CD14-positive monocyte (primary cell): ENCODE data around the genes SLC37A1 and CBS.

DNA sequence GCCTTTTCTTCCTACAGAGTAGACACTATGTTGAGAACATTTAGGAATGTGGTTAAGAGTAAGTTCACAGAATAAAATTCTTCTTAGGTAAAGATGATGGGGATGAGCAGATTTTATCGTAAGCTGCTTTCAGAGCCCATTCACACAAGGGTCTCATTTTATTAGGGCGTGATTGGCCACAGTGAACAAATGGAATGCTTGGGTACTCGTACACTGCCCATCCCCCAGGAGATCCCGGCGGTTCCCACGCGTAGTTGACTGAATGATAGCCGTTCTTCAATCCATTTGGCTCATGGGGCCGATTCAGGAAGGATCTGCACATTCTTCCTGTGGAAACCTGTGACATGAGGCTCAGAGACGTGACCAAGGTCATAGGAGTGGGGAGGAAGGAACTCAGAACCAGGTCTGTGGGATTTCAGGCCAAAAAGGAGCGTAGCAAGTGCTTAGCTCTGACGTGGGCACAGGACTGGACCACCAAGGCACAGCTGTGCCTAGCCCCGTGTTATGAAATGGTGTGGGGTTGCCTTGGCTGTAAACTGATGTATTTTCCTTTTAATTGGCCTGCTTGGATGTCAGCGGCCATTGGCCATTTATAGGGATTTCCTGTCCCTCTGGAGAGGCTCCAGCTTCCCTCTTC is 11.7 kb downstream of the ABCG1 start:
- CAGE, long polyA plus RNA: no peak

DNA sequence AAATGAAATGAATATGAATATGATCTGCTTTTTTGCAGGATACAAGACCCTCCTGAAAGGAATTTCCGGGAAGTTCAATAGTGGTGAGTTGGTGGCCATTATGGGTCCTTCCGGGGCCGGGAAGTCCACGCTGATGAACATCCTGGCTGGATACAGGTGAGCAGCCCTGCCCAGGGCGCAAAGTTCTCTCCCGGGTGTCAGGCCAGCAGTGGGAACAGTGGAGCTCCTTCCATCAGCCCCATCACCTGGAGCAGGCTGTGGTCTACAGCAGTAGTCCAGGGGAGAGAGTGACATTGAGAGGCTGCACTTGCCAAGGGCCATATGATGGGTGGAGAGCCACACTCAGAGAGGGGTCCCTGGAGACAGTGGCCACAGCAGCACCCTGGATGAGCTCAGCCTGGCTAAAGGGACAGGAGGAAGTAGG is 44.2 kb downstream of the TFF3 start:
- CAGE, long polyA plus RNA: no peak

DNA sequence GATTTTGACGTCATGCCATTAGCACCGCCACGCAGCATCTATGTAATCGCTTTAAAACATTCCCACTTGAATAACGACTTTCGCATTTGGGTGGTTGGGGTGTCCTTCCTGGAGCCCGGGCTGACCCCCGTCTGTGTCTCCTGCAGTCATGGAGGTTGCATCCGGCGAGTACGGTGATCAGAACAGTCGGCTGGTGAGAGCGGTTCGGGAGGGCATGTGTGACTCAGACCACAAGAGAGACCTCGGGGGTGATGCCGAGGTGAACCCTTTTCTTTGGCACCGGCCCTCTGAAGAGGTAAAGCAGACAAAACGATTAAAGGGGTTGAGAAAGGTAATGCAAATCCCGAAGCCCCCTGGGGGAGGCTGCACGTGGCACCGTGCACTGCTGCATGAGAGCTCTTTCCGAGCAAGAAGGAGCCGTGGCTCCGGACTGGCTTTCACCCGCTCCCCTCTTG is 27.4 kb downstream of the TFF3 start:
- CAGE, long polyA plus RNA: no peak

DNA sequence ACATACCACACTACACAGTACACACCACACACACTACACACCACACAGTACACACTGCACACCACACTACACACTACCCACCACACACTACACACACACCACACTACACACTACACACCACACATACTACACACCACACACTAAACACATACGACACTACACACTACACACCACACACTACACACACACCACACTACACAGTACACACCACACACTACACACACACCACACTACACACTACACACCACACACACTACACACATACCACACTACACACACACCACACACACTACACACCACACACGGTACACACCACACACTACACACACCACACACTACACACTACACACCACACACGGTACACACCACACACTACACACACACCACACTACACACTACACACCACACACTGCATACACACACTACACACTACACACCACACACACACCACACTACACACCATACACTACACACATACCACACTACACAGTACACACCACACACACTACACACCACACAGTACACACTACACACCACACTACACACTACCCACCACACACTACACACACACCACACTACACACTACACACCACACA is 22.3 kb downstream of the TFF3 start:
- CAGE, long polyA plus RNA: no peak

GRCh38 chr21:42350190-42350791 is 503 bp downstream of the TFF2 start:
- CAGE, long polyA plus RNA: no peak

DNA sequence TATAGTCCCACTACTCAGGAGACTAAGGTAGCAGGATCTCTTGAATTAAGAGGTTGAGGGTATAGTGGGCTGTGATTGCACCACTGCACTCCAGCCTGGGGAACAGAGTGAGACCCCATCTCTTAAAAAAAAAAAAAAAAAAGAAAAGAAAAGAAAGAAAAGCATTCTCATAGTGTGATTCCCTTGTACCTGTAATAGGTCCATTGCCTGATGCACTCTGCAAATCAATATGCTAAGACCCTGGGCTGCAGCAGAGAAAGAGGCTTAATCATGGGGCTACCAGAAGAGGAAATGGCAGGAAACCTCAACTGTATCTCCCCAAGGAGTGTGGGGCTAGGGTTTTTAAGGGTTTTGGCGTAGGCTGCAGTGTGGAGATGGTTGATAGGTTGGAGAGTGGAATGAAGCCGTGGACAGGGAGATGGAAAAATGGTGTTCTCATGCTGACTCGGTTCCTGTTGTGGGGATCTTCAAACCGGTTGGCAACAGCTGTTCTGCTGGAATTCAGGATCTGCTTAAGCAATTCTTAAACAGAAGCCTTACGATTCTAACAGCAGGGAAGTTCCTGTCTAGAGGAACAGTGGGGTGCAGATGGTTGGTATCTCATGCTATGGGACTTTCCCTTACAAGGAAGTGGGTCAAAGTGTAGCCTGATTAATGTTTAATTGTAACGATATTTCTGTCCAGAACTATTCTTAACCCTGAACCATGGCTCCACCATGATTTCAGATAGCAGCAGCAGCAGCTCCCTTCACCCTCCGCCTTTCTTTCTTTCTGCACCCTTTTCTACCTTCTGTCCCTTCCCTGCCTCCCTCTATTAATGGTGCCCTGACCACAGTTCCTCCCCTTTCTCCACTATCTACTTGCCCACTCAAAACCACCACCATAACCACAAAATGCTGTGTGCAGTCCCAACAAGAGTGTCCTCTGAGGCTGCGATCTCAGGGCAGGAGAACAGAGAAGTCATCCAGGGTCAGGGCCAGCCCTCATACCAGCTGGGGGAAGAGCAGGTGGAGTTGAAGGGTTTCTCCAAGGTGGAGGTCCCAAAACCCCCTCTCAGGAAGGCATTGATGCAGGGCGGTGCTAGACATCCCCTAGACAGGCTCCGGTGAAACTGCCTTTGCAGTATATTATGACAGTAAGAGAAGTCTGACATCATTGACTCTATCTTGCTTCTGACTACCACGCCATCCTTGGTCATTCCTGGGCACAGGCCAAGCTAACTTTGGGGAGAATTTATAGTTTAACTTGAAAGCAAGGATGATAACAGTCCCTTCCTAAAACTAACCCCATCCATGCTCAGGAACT is 30.8 kb downstream of the RSPH1 start:
- CAGE, long polyA plus RNA: no peak

DNA sequence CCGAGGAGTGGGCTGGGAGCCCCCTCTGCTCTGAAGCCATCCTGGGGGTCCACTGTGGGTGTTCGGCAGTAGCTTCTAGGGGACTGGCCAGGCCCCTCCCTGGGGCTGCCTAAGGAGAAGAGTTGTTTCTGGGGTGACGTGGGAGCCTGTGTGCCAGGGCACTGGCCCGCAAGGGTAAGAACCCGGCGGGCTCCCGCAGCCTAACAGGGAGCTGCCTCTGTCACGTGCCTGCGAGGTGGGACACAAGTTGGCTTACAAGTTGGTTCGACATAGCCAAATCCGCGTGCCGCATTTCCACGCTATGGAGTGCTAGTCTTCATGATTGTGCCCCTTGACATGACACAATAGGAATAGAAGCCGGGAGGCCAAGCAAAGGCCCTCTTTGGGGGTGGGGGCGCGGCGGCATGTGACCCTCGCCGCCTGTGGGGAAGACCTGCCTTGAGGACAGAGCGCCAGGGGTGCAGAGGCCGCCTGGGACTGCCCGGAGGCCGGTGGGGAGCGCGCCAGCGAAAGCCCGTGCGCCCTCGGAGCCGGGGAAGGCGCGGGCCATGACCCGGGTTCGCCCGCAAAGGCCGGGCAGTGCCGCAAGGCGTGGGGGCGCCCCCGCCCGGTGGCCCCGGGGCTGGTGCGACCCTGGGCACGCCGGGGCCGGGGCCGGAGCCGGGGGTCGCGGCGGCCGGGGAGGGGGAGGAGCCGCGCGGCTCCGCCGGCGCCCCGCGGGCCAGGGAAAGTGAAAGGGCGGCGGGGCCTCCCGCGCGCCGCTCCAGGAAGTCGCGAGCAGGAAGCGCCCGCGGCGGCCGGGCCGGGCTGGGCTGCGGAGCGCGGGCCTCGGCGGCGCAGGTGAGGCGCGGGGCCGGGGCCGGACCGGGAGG is at the start of gene SLC37A1:
Gene SLC37A1, plus strand, starts transcription at position 768 of the 872 bp plus-strand sequence.
- CAGE, long polyA plus RNA: no peak

DNA sequence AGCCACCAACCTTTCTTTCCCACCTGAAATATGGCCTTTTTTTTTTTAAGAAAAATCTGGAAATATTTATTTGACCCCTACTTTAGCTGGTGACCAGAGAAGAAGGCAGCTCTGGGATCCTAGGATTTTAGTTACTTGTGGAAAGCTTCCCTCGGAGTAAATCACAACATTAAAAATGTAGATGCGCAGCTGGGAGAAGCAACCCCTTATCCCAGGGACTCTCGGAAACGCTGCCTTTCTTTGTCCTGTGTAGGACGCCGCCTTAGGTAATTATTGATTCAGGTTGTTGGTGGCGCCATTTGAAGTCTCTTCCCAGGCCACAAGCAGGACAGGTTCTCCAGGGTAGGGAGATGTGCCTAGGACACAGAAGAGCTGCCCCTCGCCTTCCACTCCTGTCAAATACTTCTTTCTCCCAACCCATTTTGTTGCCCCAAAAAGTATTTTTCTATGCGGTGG is 10.2 kb downstream of the SLC37A1 start:
- CAGE, long polyA plus RNA: no peak

- CAGE, long polyA plus RNA: no peak
These were observed 21.0 kb downstream of the PDE9A start for GRCh38 chr21:42674252-42674918.

GRCh38 chr21:42737723-42738521 is 84.5 kb downstream of the PDE9A start:
- CAGE, long polyA plus RNA: no peak

DNA sequence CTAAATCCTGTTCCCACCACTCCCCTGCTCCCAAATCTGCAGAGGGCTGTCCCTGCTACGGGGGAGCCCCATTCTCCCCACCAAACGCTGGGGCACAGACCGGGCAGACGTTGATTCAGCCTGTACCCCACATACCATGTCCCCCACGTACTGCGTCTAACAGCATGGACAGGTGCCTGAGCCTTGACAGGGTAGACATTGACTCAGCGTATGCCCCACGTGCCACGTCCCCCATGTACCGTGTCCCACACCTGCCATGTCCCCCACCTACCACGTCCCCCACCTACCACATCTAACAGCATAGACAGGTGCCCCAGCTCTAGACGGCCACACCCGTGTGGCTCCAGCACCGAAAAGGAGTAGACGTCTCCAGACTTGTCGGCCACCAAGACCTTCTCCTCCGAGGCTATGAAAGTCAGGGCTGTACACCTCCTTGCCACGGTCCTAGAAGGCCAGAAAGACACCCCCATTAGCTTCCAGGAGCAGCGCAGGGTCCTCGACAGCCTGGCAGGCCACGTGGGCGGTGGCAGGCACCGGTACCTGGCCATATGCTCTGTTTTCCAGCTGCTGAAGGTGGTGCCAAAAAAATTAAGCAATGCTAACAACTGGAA is 16.1 kb downstream of the WDR4 start:
- CAGE, long polyA plus RNA: no peak

DNA sequence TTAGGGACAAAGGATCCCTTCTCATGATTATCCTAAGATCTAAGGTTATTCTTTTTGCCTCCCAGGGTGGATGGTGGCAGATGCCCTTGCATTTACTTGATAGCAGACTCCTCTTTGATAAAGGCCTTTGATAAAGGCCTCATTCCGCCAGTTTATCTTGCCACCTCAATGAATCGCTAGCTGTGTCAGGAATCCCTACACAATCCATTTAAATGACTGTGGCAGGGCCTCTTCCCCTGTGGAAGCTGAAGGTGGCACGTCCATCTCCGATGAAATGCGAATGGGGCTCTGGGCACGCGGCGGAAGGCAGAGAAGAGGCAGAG is 836 bp upstream of the NDUFV3 start:
- CAGE, long polyA plus RNA: no peak

GRCh38 chr21:43075689-43075888 is at the start of gene CBS:
CBS (minus strand) TSS chr21:43075835.
- CAGE, long polyA plus RNA: no peak

- CAGE, long polyA plus RNA: no peak
These were observed 101.9 kb downstream of the CRYAA start for GRCh38 chr21:43270526-43271236.

GRCh38 chr21:43274519-43274799 is 105.7 kb downstream of the CRYAA start:
- CAGE, long polyA plus RNA: no peak

- CAGE, long polyA plus RNA: no peak
These were observed 115.6 kb downstream of the SIK1 start for GRCh38 chr21:43311175-43311888.

GRCh38 chr21:43331860-43332610 is 94.9 kb downstream of the SIK1 start:
- CAGE, long polyA plus RNA: no peak

- CAGE, long polyA plus RNA: no peak
These were observed 86.2 kb downstream of the SIK1 start for GRCh38 chr21:43340688-43341152.

- CAGE, long polyA plus RNA: no peak
These were observed 72.4 kb downstream of the SIK1 start for GRCh38 chr21:43354537-43354909.

- CAGE, long polyA plus RNA: no peak
These were observed 71.1 kb downstream of the SIK1 start for GRCh38 chr21:43355855-43356279.